Breast (tissue), 4 donors: ENCODE measurements around a stretch of chr10.

GRCh38 chr10:110399255-110400004 lies 94.7 kb upstream of the SMNDC1 start:
- PRO-cap, 3 experiments: no peak in any of the 3 experiments
- RRBS: no CpG with 5 or more reads among the region's 9 CpGs

DNA sequence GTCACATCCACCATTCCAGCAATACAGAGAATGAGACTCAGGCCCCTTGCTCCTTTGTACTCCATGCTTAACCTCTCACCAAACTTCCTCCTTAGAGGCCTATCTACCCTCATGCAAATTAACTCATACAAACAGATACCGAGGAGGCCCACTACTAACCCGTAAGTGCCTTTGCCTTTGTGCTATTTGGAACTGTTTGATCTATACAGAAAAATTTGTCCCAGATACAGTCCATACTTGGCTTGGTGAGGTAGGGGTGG lies 87.8 kb upstream of the DUSP5 start:
- PRO-cap, 3 experiments: no peak in any of the 3 experiments
- RRBS: no CpG with 5 or more reads among the region's 2 CpGs

GRCh38 chr10:110415327-110416274 lies 82.1 kb upstream of the DUSP5 start:
- PRO-cap, 3 experiments: no peak in any of the 3 experiments
- RRBS: no CpG with 5 or more reads among the region's 6 CpGs

GRCh38 chr10:110420759-110421106 lies 77.0 kb upstream of the DUSP5 start:
- PRO-cap, 3 experiments: no peak in any of the 3 experiments

- PRO-cap, 3 experiments: no peak in any of the 3 experiments
- RRBS: no CpG with 5 or more reads among the region's 6 CpGs
Measured at GRCh38 chr10:110496632-110497120, 1.0 kb upstream of the DUSP5 start.

DNA sequence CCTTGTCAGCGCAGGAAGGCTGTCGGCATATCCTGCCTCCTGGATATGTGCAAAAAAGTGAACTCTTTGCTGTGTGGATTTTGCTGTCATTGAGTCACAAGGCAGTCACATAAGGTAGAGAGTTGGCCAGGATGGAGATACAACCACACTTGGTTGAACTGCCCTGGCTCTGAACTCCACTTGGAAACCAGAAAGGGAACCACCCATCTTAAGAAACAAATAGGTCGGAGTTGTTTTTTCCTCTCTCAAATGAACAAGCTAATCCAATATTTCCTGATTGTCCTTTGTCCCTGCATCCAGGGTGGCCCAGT lies 8.9 kb downstream of the DUSP5 start:
- PRO-cap, 3 experiments: no peak in any of the 3 experiments
- RRBS: no CpG with 5 or more reads among the region's 3 CpGs

DNA sequence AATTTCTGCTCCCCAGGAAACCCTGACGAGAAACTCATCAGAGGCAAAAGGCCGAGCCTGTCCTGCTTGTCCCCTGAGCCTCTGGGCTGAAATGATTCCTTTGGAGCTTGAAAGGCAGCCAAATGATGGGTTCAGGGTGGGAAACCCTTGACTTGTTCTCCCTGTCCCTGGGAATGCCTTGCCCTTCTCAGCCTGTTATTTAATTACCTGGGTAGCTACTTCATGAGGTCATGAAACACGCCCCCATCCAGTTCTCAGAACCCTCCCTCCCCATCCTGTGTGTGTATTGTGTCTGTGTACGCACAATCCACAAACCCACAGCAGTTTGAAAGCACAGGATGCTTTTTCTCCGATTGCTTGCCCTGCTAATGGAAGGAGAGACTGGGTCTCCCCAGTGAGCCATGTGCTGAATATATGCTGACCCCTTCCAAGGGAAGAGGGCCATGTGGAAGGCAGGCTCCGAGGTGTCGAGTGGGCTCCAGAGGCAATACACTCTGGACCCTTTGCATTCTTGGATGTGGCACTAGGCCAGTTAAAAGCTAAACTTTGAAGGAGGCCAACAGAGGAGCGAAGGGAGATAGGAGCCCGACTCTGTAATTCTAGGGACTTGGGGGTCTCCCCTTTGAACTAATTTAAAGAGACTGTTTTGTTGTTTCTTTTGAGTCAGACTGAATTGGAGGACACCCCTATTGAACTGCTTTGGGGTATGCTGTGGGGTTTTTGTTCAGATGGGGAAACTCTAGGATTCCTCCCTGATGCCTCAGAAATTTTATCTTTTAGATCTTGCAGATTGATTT lies 10.6 kb downstream of the DUSP5 start:
- PRO-cap, 3 experiments: no peak in any of the 3 experiments
- RRBS: no CpG with 5 or more reads among the region's 9 CpGs

- PRO-cap, 3 experiments: no peak in any of the 3 experiments
- RRBS: no CpG with 5 or more reads among the region's 3 CpGs
Measured at GRCh38 chr10:110511109-110511421, 13.4 kb downstream of the DUSP5 start.

- PRO-cap, 3 experiments: no peak in any of the 3 experiments
- RRBS: no CpG with 5 or more reads among the region's 10 CpGs
Measured at GRCh38 chr10:110646372-110646911, 2.3 kb downstream of the RBM20 start.

DNA sequence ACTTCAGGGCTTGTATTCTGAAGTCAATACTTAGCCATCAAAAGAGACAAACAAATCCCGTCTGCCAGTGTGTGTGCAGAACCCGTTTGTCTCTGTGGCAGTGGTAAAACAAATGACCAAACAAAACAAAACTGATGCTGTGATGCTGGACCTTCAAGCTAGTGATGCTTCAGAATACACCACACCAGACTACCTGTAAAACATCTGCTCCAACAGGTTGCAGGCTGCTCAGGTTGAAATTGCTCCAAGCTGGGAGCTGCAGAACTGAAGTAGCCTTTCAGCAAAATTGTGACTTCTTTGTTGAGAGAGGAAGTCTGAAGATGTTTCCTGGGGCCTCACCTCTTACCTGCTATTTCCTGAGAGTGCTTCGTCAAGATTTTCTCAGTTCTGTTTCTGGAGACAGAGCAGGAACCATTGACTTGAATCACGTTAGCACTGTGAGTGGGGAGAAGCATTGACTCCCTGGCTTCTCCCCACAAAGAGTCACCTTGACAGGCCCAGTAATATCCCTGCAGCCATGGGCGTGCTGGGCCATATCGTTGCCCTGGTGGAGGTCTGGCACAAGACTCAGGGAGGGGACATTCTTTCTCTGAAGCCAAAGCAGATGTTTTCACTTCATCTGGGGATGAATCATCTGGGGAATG lies 80.1 kb downstream of the RBM20 start:
- PRO-cap, 3 experiments: no peak in any of the 3 experiments
- RRBS: no CpG with 5 or more reads among the region's 6 CpGs

DNA sequence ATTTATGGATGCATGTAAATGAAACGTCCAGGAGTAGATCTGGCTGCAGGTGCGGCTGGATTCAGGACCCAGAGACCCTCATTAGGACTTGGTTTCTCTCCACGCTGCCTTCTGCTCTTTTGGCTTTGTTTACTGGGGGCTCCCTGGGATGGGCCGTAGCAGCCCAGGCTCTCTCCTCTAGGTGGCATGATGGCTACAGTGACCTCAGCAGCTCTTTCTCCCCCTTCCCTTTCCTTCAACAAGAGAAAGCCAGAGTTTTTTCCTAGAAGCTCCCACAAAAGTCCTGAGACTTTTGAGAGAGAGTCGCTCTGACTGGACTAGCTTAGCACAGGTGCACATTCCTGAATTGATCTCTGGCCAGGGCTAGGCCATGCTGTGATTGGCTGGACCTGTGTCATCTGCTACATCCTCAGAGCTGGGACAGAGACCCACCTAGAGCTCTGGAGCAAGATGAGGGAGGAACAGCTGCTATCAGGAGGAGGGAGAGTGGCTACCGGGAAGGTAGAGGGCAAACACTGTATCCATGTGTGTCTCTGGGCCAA lies 67.8 kb upstream of the PDCD4 start:
- PRO-cap, 3 experiments: no peak in any of the 3 experiments
- RRBS: no CpG with 5 or more reads among the region's 6 CpGs

GRCh38 chr10:110821331-110821947 lies 50.3 kb upstream of the PDCD4 start:
- PRO-cap, 3 experiments: no peak in any of the 3 experiments
- RRBS: no CpG with 5 or more reads among the region's 10 CpGs

GRCh38 chr10:110867520-110867903 lies 4.2 kb upstream of the PDCD4 start:
- PRO-cap, 3 experiments: no peak in any of the 3 experiments
- RRBS: no CpG with 5 or more reads among the region's 4 CpGs

- PRO-cap, 3 experiments: no peak in any of the 3 experiments
- RRBS: no CpG with 5 or more reads among the region's 7 CpGs
Measured at GRCh38 chr10:110868874-110869477, 2.8 kb upstream of the PDCD4 start.

DNA sequence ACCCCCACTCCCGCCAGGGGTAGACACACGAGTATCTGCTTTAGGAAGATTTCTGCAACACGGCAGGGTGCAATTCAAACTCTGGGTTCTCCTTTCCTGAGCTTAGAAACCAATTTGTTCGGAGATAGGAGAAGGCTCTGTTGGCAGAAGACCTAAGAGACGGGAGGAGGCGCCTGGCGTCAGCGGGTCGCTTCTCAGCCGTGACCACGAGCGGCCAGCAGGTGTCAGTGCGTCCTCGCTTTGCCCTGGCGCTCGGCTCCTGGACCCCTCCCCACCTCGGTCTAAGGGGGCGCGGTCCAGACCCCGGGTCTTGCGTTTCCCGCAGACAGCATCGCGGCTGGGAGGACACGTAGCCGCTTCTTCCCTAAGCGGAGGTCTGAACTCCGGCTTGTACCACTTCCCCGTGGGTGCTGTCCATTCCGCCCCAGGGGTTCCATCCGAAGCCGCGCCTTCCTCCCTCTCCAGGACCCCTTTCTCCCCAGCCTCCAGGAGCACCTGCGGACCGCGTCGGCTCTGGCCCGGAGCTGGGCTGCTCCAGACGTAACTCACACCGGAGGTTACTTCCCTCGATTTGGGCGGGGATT lies 664 bp upstream of the ADRA2A start:
- PRO-cap, 3 experiments: no peak in any of the 3 experiments
- RRBS: under 1% methylated on average over 11 of the region's 42 CpGs

- PRO-cap, 3 experiments: no peak in any of the 3 experiments
- RRBS: no CpG with 5 or more reads among the region's 5 CpGs
Measured at GRCh38 chr10:112083203-112083699, 100.3 kb downstream of the GPAM start.

DNA sequence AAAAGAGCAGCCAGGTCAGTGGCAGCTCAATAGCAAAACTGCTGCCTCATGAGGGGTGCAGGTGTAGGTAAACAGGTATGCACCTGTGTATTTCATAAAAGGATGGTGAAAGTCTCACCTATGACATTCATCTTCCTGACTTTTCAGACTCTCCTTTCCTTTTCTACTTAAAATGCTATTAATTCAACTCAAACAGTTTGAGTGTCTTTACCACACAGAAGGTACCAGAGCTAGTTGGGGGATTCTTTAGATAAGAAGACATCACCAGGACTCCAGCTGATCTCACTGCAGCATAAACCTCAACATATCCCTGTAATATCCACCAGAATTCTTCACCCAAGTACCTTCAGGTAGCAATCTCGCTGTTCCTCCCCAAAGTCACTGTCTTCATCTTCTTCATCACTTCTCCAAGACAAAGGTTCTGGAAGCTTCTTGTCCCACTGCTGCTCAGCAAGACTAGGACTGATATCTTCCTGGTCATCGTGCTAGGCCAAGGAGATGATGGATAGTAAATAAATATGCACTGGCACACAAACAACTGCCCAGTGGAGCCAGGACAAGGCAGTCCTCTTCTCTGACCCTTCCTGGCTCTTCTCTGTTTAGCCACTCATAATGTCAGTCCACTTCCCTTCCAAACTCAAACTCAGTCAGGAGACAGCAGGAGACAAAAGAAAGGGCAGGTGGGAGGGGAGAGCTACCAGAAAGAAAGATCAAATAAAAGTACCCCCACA lies 26.5 kb downstream of the GPAM start:
- PRO-cap, 3 experiments: no peak in any of the 3 experiments
- RRBS: no CpG with 5 or more reads among the region's 2 CpGs

- PRO-cap, 3 experiments: no peak in any of the 3 experiments
- RRBS: no CpG with 5 or more reads among the region's 1 CpG
Measured at GRCh38 chr10:112392927-112393140, 18.9 kb downstream of the ACSL5 start.

DNA sequence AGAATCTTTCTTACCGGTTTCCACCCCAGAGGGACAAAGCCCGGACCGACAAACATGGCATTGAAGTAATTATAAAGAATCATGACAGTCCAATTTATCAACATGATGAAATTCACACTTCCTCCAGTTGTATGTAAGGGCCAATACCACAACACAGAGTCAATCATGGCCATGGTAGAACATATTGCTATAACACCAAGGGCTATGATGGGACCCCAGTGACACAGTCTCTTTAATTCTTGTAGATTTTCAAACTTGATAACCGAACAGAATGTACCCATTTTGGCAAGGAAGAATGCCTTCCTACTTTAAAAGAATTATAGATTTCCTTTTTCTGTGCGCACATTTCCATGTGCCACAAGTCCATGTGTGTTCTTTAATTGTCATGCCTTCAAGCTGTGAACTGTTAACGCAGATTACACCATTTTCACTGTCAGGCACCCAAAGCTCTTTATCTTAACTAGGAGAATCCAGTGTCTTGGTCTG lies 1.5 kb downstream of the ZDHHC6 start:
- PRO-cap, 3 experiments: no peak in any of the 3 experiments
- RRBS: no CpG with 5 or more reads among the region's 6 CpGs

- PRO-cap, 3 experiments: no peak in any of the 3 experiments
- RRBS: 94% methylated on average over 4 of the region's 22 CpGs
Measured at GRCh38 chr10:112820940-112821531, 129.0 kb upstream of the TCF7L2 start.